LHCN-M2 (cell line): ENCODE results near the gene HMGB1.

- RAMPAGE, long total RNA = no peak
These were observed 160.2 kb downstream of the SLC7A1 start for GRCh38 chr13:29435391-29435551.

DNA sequence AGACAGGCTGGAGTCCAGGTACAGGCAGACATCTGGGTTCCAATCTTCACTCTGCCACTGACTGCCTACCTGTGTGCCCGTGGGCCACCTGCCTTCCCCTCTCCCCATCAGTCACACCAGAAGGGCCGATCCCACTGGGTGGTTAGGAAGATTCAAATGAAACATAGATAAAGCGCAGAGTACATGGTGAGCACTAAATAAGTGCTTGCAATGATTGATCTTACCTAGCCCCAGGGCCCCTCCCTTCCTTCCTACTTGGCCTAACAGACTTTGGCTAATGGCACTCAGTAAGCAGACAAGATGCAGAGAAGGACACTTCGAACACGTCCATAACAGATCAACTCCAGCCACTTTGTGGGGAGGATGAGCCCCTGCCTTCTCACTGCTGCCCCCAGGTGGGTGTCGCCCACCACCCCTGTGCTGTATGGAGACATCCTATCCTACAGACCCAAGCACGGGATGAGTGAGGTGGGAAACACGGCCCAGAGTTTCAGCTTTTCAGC lies 5.7 kb downstream of the SLC7A1 start:
- RAMPAGE, long total RNA = no peak

- RAMPAGE, long total RNA = no peak
These were observed 1.8 kb downstream of the SLC7A1 start for GRCh38 chr13:29593541-29594144.

DNA sequence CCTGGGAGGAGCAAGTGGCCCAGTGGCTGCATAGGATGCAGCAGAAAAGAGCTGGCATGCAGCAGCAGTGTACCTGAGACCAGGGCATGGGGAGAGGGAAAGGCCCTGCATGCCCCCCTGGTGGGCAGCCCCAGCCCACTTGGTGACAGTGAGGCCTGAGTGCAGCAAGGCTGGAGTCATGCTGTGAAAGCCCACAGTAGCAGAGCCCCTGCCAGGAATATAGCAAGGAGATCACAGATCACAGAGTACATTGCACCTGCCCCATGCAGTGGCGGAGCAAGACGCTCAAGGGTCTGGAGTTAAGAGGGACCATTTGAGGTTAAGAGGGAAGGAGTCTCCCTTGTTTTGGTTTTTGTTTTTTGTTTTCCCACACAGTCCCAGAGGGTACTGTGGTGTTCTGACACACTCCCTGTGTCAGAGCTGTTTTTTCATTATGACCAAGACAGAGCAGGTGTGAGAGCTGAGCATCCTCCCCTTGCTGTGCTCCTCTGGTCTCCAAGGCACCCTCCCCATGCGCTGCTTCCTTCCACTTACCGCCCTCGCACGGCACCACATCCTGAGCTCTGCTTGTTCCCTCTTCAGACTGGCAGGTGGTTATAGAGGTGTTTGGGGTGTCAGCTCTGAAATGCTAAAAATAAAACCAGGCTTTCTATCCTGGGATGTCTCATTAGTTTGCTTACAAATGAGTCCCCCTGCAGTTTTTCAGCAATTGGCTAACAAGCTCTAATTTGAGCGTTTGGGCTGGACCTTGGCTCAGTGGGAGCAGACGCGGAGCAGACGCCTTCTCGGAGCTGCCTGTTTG lies 85.1 kb upstream of the UBL3 start:
- RAMPAGE, long total RNA = no peak

GRCh38 chr13:30113256-30113463 lies 194.2 kb downstream of the KATNAL1 start:
- RAMPAGE, long total RNA = no peak

GRCh38 chr13:30341786-30342783 lies 34.7 kb upstream of the KATNAL1 start:
- RAMPAGE, long total RNA = no peak

GRCh38 chr13:30362585-30363216 lies 55.4 kb upstream of the KATNAL1 start:
- RAMPAGE, long total RNA = no peak

- RAMPAGE, long total RNA = no peak
These were observed 45.4 kb upstream of the UBE2L5 start for GRCh38 chr13:30376642-30377506.

GRCh38 chr13:30441227-30441721 lies 19.0 kb downstream of the UBE2L5 start:
- RAMPAGE, long total RNA = no peak

DNA sequence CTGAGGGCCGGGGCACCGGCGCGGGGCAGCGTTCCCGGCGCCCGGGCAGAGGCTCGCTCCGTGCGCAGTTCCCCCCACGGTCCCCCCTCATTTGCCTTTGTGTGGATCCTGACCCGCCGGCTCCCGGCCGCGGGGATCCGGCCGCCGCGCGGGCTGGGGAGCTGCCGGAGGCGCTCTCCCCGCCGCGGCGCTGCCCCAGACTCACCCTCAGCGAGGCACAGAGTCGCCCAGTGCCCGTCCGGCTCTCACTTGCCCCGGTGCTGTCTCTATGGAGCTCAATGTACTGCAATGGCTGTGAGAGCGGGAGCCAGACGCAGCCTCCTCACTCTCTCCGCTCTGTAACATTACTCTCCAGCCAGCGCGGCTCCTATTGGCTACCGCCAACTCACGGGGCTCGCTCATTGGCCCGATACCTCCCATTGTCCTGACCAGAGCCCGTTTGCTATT lies at the start of gene HMGB1:
Gene HMGB1, minus strand, starts transcription at position 346 of the 447 bp plus-strand sequence.
- RAMPAGE, long total RNA = start-site peak on the minus strand centred at position 313 of the sequence, 55 bp wide, 3,259 reads

- RAMPAGE, long total RNA = no peak
These were observed 56.2 kb downstream of the USPL1 start for GRCh38 chr13:30673751-30674577.

GRCh38 chr13:30689996-30691331 lies 44.9 kb upstream of the ALOX5AP start:
- RAMPAGE, long total RNA = no peak

GRCh38 chr13:30714504-30715371 lies 20.6 kb upstream of the ALOX5AP start:
- RAMPAGE, long total RNA = no peak

- RAMPAGE, long total RNA = no peak
These were observed 64.1 kb downstream of the ALOX5AP start for GRCh38 chr13:30799247-30800020.

DNA sequence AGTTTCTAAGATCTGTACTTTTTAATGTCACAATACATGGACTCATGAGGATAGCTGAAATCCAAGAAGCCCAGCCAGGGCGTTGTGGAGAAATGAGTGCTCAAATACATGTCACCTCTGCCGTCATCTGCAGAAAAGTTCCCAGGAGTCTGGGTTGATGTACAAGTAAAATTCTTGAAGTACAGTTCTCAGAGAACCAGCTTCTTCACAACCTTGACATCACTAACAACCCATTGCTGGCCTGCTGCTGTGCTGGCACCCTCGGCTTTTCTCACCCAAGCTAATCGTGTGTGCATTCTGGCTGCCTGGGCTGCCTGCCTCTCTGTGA lies 50.7 kb upstream of the MEDAG start:
- RAMPAGE, long total RNA = no peak

GRCh38 chr13:30865696-30866077 lies 40.4 kb upstream of the MEDAG start:
- RAMPAGE, long total RNA = no peak

DNA sequence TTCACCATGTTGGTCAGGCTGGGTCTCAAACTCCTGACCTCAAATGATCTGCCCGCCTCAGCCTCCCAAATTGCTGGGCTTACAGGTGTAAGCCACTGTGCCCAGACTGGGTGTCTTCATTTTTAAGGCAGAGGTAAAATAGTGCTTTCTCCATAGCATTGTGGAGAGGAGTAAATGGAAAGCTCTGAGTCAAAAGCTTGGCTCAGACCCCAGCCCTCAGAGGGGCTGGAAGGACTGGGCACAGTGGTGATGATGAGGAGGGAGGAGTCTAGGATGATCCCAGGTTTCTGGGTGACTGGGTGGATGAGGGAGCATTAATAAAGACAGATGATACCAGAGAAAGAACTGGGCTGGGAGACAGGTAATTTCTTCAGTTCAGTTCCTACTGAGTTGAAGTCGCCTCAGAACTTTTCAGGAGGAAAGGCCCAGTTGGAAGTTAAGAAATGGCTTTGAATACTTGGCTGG lies 37.3 kb upstream of the MEDAG start:
- RAMPAGE, long total RNA = no peak

DNA sequence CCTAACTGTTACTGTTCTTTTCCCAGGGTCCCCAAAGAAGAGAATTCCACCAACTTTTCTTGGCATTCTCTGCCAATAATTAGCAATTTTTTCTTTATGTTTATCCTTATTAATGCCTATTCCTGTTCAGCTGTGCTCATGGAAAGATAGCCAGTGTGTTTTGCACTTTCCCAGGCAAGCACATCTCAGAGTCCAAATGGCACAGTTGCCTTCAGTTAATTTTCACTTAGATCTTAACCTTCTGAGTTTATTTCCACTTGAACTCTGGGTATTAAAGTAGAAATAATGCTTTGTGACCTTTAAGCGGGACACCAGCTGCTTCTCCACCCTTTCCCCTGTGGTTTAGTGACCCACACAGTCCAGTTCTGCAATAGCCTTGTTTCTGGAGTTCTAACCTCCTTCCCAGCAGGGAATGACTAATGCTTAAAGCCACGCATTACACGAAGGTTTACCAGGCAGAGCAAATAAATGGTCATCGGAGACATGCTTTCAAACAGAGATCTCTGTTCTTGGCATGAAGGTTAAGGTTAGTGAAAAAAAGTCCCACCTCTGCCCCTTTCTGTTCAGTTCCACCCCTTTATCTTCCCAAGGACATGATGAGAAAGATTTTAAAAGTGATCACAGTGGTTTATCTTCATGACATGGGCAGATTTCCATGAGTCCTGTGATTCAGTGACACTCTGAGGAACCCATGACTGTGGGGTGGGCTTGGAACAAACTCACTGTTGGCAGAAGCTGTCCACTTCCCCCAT lies 25.3 kb upstream of the MEDAG start:
- RAMPAGE, long total RNA = no peak

DNA sequence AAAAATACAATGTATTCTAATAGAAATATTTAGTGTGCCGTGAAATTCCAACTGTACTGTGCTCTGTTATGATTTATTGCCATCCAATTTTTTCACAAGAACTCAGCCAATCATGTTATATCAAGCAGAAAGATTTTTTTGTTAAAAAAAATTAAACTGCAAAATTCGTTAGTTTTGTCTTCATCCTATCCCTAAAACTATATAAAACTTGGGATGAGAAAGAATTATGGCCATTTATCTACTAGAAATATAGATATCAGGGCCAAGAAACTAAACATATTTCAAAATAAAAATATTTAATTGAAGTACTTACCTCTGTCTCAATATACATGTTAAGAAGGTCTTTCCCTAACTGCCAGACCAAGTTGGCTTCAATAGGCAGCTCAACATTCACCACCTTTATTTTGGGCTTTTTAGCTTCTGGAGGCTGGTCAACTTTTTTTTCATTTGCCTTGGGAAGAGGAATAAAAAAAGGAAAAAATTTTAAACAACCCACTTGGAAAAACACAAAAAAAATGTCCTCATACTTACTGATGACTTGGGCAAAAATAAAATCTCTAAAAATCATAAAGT lies 20.8 kb downstream of the HSPH1 start:
- RAMPAGE, long total RNA = no peak

- RAMPAGE, long total RNA = no peak
These were observed 16.2 kb downstream of the HSPH1 start for GRCh38 chr13:31145344-31146017.